ENCODE results near the genes BPI and RALGAPB.

DNA sequence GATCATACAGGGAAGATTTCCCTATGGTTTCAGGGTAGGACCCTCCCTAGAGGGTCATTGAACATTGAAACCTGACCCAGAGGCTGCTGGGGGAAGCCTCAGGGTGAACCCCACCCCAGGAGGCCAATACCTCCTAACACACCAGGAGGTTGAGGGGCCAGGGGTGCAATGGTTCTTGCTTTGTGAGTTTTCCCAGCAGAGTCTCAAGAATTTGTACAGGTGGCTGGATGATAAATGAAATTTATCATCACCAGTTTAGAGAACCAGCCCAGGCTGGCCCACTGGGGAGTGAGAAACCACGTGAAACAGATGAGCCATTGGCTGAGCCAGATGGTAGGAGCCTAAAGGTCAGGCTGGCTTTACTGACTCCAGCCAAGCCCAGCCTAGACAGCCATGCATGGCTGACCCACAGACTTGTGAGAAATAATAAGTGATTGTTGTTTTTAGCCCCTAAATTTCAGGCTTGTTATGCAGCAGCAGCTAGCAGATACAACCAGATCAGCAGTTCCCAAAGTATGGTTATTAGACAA, 15.1 kb downstream of the TGM2 start:
- PRO-cap, result no peak

DNA sequence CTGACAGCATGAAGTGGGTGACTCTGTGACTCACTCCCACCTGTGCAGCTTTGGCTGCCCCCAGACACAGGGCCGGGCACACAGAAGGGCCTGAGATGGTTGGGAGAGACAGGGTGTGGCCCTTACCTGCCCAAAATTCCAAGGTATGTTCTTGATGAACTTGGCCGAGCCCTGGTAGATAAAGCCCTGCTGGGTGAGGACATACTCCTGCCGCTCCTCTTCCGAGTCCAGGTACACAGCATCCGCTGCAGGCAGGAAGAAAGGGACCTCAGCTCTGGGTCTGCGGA, 14.3 kb downstream of the TGM2 start:
- PRO-cap, result no peak

DNA sequence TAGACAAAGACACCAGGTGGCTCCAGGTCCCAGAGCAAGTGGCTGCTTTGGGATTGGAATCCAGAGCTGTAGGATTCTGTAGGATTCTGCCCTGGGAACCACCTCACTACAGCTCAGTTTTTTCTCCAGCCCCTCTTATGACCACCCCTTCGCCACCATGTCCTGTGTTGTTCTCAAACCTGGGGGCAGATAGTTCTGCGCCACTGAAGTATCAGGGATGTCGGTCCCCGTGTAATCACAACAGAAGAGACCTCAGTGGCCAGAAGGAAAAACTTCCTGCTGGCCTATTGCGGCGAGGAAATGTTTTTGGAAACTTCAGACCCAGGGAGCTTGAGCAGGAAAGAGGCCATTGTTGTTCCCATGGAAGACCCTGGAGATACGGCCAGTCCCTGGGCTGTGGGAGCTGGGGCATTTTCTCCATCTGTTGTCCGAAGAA, 1.6 kb downstream of the TGM2 start:
- PRO-cap, result no peak

- PRO-cap, result no peak
These were observed 14.8 kb downstream of the KIAA1755 start for GRCh38 chr20:38245630-38246215.

GRCh38 chr20:38271142-38271562, 10.6 kb upstream of the KIAA1755 start:
- PRO-cap, result no peak

DNA sequence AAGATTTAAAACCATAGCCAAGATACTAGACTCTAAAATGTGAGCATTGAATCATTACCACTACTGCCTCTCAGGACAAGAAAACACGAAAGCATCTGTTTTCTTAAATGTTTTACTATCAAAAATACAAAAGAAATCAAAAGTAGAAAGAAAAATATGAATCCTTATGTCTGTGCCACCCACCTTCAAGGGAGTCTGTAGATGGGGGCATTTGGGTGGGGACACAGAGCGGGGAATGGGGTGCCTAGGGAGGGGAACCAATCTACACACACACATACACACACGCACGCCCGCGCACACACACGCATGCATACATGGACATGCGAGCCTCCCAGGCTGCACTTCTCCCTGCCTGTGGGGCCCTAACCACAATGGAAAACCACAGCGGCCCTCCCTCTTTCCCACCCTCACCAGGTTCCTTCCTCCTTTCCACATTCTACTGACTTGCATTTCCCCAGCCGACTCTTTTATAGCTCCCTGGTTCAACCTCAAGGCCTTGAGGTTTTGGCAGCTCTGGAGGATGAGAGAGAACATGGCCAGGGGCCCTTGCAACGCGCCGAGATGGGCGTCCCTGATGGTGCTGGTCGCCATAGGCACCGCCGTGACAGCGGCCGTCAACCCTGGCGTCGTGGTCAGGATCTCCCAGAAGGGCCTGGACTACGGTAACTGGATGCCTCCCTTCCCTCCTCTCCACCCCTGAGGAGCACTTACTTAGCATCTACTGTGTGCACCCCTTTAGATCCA, at the start of gene BPI:
BPI (plus strand) TSS at position 465 of the 744 bp plus-strand sequence.
- PRO-cap, result no peak

GRCh38 chr20:38450335-38450926, 22.2 kb upstream of the RALGAPB start:
- PRO-cap, result no peak

GRCh38 chr20:38472329-38473679, at the start of gene RALGAPB:
TSS of gene RALGAPB (plus strand) at chr20:38472843.
- PRO-cap, result bidirectional peak, plus-strand start at chr20:38472821, minus-strand start at chr20:38472648

DNA sequence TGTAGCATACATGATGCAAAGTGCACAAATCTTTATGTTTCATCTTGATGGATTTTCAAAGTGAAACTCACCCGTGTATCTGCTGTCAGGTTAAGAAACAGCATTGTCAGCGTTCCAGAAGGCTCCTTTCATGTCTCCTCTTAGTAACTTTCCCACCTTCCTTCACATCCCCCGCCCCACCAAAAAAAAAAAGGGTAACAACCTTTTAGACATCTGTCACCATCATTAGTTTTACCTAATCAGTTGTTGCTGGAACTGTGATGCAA, 7.1 kb downstream of the ACTR5 start:
- PRO-cap, result no peak

DNA sequence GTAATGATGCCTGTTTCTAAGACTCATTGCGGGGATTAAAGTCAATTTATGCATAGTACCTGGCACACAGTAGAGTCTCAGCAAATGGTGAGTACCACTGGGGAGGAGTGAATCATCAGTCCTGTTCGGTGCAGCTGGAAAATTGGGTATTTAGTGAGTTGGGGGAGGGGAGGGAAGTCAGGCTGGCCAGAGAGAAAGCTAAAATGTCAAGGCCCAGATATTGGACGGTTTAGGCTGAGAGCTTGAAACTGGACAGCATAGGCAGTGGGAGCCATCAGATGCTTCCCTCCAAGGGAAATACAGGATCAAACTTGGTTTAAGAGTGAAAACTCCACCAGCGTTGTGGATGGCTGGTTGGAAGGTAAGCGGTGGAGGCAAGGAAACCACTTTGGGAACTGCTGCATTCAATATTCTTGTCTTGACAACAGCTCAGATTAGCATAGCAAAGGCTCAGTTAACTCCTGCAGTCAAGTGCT, 12.8 kb downstream of the PPP1R16B start:
- PRO-cap, result no peak

DNA sequence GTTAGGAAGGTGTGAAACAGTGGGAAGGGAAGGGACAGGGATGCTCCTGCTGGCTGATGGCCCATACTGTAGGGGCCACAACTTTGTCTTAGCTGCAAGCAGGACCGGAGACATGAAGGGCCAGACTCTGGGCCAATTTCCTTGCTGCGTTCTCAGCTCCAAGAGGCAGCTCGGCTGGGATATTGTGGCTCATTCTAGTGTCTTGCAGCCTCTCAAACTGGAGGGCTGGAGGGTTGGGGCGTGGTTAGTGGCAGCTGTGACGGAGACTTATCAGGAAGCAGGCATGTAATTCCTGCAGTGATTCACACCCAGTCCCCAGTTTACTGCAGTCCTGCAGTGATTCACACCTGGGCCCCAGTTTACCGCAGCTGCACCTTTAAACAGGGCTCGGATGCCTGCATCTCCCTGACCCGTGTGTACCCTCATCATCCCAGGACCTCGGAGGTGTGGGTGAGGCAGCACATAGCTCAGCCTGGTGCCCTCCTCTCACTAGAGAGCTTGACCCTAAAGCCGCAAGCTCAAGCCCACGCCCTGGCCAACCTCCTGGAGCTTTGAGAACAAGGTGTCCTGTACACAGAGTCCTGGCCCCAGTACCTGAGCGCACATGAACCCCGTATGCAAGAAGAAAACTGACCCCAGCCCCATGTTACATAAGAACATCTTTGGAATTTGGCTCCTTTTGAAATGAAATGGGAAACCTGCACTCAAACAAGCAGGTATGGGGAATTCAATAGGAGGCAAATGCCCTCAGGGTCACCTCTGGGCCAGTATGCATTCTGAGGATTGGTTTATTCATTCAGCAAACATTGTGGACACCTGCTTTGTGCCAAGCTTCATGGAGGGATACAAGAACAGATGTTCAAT, 55.4 kb upstream of the FAM83D start:
- PRO-cap, result no peak

DNA sequence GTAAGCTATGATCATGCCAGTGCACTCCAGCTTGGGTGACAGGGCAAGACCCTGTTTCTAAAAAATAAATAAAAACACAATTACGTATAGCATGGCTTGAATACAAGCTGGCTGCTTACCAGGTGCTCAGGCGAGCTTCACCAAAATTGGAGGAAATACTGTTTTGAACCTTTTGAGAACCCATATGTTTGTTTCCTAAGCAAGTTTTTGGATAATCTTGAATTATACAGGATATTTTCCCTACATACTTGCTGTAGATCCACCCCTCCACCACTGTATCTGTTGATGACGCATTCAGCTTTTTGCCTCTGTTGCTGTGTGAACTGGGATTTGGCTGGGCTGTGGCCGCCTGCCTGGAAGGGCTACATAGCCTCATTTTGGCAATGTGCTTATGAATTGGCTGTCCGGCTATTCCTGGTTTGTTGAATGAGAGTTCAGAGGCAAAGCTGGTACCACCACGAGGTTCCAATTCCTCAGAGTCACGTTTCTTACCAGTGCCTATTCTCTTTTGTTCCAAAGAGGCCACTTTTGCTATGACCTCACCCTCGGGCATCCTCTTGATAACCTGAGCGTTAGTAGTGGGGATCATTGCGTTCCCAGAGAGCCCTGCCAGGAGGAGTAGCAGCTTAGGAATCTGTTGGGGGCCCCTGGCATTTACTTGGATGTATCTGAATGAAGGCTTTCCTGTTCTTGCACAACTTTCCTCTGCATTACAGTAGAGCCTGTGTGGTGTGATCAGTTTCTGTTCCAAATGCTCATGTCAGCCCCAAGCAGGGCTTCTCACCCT, 6.3 kb downstream of the FAM83D start:
- PRO-cap, result no peak

DNA sequence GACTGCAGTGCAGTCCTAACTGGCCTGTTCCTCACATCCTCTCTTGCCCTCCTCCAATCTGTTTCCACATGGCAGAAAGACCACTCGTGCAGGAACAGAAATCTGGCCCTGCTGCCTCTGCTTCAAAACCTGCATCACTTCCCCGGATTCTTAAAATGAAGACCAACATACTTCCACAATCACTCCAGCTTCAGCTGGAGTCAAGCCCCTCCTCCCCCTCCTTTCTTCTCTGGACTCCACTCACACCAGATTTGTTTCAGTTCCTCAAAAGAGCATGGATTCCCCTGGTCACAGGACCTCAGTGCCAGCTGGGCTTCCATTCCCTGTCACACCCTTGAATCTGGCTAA, 802.3 kb downstream of the MAFB start:
- PRO-cap, result no peak

GRCh38 chr20:40506535-40507031, 182.5 kb downstream of the MAFB start:
- PRO-cap, result no peak

GRCh38 chr20:40684378-40685447, 4.3 kb downstream of the MAFB start:
- PRO-cap, result no peak

DNA sequence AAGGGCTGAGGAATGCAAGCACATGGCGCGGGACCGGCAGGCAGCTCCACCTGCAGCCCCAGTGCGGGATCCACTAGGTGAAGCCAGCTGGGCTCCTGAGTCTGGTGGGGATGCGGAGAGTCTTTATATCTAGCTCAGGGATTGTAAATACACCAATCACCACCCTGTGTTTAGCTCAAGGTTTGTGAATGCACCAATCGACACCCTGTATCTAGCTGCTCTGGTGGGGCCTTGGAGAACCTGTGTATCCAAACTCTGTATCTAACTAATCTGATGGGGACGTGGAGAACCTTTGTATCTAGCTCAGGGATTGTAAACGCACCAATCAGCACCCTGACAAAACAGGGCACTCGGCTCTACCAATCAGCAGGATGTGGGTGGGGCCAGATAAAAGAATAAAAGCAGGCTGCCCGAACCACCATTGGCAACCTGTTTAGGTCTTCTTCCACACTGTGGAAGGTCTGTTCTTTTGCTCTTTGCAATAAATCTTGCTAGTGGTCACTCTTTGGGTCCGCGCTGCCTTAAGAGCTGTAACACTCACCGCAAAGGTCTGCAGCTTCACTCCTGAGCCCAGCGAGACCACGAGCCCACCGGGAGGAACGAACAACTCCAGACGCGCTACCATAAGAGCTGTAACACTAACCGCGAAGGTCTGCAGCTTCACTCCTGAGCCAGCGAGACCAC, 116.9 kb upstream of the TOP1 start:
- PRO-cap, result no peak

DNA sequence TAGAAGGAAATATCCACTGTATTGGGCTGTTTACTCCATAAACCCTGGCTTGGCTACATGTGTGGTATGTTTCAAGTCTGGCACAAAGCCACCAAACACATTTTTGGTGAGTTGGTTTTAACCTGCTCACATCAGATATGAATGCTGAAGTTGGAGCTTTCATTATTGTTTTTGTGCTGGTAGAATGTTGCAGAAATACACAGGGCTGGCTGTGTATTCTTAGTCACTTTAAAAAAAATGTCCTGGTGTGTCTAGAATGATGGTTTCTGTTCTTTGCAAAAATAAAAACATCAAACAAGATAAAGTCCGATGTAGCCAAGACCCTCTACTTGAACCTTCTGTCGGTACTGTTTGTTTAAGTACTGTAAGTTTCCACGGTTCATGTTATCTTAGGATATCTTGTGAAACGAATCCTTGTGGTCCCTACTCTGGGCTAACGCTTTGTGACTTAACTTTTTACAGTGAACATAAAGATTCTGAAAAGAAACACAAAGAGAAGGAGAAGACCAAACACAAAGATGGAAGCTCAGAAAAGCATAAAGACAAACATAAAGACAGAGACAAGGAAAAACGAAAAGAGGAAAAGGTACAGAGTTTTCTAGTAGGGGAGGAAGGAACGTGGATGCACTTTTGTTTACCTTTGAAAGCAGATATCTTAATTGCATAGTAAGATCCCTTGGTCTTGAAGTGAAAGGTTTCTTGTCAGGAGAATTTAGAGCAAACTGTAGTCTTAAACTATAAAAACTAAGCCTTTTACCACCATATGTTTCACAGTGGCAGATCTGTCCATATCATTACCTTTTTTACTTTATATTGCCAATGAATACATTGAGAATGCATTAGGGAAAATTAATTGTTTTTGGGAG, 47.3 kb downstream of the TOP1 start:
- PRO-cap, result no peak

DNA sequence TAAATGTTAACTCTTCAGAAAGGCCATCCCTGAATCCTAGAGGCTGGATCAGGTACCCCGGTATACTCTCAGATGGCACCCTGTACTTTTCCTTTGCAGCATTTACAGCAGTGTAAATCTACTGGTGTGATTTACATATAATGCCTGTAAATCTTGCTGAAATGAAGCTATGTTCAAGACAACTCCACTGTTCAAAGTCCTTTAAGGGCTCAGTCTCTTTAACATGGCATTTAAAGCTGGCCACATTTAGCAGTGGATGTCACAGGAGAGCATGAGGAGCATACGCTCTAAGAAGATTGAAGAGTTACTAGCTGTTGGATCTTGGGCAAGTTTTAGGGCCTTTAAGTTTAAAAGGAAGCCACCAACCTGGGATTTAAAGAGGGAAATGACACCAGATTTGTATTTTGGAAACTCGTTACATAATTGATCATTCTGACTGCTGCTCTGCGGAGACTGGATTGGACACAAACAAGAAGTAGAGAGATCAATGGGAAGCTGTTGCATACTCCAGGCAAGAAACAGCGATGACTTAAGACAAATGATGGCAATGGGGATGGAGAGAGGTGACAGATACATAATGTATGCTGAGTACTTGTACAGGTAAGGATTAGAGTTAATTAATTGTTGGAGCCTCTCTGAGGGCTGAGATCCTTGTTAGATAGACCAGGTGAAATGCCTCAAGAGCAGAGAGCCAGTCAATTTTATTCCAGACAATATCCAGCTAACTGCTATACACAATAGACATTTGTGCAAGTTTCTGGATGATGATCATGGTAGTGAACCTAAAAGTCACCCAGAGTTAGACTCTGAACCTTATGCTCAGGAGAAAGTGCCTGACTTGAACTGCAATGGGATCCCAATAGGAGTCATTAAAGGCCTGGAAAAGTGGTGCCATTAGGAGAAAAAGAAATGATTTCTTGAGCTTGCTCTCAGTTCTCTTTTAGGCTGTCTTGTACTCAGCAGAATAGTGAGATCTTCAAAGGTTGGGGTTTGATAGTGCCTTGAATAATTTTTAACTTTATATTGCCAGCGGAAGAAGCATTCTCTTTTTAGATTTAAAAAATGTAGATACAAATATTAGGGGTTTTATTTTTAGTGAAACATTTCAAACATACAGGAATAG, 33.1 kb upstream of the PLCG1 start:
- PRO-cap, result no peak

DNA sequence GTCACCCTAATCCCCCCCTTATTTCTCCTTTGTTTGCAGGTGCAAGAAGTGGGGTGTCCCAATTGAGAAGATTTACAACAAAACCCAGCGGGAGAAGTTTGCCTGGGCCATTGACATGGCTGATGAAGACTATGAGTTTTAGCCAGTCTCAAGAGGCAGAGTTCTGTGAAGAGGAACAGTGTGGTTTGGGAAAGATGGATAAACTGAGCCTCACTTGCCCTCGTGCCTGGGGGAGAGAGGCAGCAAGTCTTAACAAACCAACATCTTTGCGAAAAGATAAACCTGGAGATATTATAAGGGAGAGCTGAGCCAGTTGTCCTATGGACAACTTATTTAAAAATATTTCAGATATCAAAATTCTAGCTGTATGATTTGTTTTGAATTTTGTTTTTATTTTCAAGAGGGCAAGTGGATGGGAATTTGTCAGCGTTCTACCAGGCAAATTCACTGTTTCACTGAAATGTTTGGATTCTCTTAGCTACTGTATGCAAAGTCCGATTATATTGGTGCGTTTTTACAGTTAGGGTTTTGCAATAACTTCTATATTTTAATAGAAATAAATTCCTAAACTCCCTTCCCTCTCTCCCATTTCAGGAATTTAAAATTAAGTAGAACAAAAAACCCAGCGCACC, 14.1 kb upstream of the PLCG1 start:
- PRO-cap, result no peak

DNA sequence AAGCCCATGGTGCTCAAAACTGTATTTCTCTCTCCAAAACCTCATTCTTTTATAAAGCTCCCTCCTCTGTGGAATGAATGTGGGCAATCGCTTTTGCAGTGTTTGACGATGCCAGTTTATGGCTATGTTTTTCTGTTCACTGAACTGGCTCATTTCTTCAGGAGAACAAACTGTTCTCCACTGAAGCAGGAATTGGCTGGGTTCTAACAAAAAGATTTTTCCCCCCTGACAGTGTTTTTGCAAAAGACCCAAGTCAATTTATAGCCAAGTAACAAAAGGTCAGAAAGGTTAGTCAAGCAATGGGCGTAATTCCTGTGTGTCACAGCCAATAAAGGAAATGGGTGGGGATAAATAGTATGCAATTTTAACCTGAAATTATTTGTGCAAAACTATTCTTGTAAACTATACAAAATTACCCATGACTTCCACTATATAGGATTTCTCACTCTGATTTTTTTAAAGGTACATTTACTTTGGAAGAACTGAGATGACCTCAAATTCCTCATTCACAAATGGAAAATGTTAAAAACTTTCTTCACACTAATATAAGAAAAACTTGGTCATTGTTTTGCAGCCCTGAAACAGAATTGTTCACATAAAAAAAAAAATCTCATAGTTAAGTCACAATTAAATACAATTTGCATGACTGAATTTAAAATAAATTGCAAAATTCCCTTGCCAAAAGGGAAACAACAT, 68.7 kb downstream of the ZHX3 start:
- PRO-cap, result no peak